Neuron (in vitro differentiated cells): ENCODE results near the genes SPATA18 and SCFD2.

- PRO-cap, result unidirectional peak, plus-strand start at chr4:51896039
Measured at GRCh38 chr4:51895910-51896118, 52.9 kb downstream of the DCUN1D4 start.

- PRO-cap, result bidirectional peak, plus-strand start at chr4:52051984, minus-strand start at chr4:52051926
Measured at GRCh38 chr4:52050996-52052301, at the start of gene SPATA18. TSS of gene SPATA18 (plus strand) at chr4:52051304.

GRCh38 chr4:52657304-52658331 lies 1.5 kb downstream of the USP46 start:
- PRO-cap, result bidirectional peak, plus-strand start at chr4:52658197, minus-strand start at chr4:52657834

GRCh38 chr4:52707793-52708238 lies 43.4 kb downstream of the ERVMER34-1 start:
- PRO-cap, result no peak

DNA sequence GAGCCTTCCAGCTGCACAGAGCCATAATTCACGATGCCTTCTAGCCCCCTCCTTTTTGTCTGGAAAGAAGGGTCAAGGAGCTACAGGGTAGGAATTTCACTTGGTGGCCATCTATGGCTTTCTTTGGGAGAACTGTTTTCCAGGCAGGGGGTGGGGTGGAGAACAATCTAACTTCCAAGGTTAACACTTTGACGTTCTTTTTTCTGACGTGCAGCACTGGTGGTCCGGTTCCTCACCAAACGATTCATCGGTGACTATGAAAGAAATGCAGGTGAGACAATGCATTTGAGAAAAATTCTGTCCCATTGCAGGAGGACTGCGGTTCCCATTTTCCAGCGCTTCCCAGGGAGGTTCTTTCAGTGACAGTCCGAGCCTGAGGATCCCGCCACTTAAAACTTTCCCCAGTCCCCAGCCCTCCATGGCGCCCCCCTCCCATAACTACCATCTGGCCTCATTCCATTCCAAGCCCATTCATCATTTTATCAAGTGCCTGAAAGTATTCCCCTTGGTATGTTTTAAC lies 997 bp downstream of the RASL11B start:
- PRO-cap, result no peak

GRCh38 chr4:53365539-53366357 lies at the start of gene SCFD2:
TSS of gene SCFD2 (minus strand) at chr4:53366061.
- PRO-cap, result bidirectional peak, plus-strand start at chr4:53366186, minus-strand start at chr4:53366061

DNA sequence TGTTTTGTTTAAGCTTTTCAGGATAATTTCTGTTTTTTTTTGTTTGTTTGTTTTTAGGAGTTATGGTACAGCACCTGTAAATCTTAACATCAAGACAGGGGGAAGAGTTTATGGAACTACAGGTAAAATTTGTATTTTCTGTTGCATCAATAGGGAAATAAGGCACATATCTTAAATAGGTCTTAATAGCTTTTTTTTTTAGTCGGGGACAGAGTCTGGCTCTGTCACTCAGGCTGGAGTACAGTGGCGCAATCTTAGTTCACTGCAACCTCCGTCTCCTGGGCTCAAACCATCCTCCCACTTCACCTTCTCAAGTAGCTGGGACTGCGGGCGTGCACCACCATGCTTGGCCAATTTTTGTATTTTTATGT lies 12.3 kb downstream of the FIP1L1 start:
- PRO-cap, result no peak

DNA sequence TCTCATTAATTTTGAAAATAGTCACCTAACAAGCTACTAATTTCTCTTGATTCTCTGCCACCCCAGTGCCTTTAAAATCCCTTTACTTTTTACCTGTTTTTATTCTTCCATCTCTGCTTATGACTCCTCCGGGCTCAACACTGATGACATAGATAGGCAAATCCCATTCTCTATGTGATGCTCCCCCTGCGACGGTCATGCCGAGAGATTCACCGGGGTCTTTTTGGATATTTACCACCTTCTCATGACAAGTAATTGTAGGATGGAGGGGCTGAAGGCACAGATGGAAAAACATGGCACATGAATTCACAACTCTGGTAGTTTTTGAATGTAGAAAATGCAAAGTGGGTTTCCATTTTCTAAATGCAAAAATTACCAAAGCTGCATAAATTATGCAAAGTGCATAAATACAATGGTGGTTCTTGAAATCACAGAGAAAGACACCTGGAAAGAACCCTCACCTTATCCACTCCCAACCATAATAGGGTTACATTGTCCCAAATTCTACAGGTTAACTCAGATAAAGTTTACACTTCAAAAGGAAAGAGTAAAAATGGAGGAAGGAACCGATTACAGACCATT lies 101.1 kb downstream of the FIP1L1 start:
- PRO-cap, result no peak

DNA sequence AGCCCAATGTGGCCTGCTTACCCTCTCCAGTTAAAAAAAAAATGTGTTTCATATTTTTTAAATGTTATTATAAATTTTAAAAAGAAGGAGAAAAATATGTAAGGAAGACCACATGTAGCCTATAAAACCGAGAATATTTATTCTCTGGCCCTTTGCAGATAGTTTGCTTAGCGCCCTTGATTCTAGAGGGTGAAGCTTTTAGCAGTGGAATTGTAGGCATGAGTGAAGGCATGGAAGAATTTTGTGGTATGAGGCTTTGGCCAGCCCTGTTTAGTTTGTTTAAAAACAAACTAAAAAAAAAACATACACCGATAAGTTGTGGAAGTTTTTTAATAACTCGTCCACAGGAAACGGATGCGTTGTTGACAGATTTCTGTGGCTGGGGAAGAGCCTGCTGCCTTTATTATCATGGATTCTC lies 194.6 kb upstream of the LNX1 start:
- PRO-cap, result no peak

DNA sequence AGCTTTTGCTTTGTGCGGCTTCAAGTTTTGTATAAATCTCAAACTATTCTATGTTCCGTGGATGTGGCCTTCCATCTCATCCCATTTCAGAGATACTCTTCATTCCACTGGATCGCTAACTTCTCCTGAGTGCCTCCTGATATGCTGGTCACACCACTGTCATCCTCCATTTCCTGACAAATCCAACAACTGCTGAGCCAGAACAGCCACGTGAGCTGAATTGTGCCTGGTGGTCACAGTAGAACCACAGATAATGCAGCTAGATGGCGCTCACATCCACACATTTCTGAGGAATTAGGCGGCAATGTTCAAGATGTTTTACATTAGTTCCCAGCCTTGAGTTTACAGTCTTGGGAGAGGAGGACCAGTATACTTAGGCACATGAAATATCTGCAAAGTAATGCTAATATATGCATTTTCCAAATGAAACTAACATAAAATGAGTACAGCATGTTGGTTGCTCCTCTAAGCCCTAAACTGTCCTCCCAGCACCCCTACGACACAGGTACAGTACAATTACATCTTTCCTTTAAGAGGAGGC lies 134.4 kb downstream of the CHIC2 start:
- PRO-cap, result no peak

- PRO-cap, result no peak
Measured at GRCh38 chr4:53987675-53988542, 76.5 kb downstream of the CHIC2 start.

- PRO-cap, result bidirectional peak, plus-strand start at chr4:54227789, minus-strand start at chr4:54227451
Measured at GRCh38 chr4:54227319-54227882, 1.7 kb upstream of the PDGFRA start.

GRCh38 chr4:54296462-54297093 lies 67.5 kb downstream of the PDGFRA start:
- PRO-cap, result no peak

GRCh38 chr4:54659471-54660218 lies 1.9 kb downstream of the KIT start:
- PRO-cap, result no peak

GRCh38 chr4:55086894-55087408 lies 38.4 kb downstream of the KDR start:
- PRO-cap, result no peak

- PRO-cap, result no peak
Measured at GRCh38 chr4:55125914-55126200, 462 bp upstream of the KDR start.

GRCh38 chr4:55261238-55261461 lies 84.9 kb upstream of the SRD5A3 start:
- PRO-cap, result no peak

GRCh38 chr4:55270031-55270344 lies 76.1 kb upstream of the SRD5A3 start:
- PRO-cap, result no peak

DNA sequence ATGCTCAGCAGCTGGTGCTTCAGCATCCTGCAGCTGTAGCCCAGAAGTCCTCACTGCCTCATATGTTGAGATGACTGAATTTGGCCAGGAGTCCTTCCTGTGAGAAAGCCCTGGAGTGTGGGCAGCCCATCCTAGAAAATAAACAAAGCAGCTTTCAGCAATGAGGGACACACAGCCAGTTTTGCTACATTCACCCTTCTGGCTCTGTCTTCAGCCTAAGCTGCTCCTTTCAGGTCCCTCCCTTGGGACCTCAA lies 2.2 kb upstream of the TMEM165 start:
- PRO-cap, result no peak

GRCh38 chr4:55396277-55396681 lies 522 bp downstream of the TMEM165 start:
- PRO-cap, result bidirectional peak, plus-strand start at chr4:55396588, minus-strand start at chr4:55396453